ENCODE measurements around the gene OXER1.

GRCh38 chr2:41927198-41927674 lies 120.6 kb upstream of the PKDCC start:
- PRO-cap, result unidirectional peak, plus-strand start at chr2:41927487

GRCh38 chr2:41940421-41941163 lies 107.2 kb upstream of the PKDCC start:
- PRO-cap, result unidirectional peak, plus-strand start at chr2:41940976; unidirectional peak, plus-strand start at chr2:41941034

GRCh38 chr2:41947571-41948245 lies 100.1 kb upstream of the PKDCC start:
- PRO-cap, result no peak

DNA sequence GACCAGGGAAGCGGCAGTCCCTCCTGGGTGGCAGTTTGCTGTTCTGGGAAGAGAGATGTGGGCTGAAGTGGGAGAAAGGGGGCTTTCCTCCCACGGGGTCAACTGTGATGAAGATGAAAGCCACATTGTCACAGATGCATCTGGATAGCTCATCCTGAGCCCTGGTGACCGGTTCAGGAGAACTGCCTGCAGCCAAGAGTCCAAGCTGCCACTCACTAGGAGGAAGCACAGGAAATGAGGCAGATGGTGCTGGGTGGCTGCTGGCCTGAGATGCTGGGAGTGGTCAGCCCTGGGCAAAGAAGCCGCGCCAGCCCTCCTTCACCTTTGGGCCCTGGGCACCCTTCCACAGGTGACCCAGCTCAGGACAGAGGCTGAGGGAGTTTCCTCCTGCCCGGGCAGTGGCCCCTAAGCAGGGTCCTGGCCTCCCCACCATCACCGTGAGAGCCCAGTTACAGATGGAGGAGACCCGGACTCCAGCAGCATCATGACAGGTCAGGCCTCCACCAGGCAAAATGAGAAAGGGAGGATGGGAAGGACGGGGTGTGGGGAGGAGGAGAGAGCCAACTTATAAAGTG lies 92.9 kb upstream of the PKDCC start:
- PRO-cap, result no peak

GRCh38 chr2:42024906-42025784 lies 22.7 kb upstream of the PKDCC start:
- PRO-cap, result unidirectional peak, plus-strand start at chr2:42025262

GRCh38 chr2:42052794-42053742 lies 5.2 kb downstream of the PKDCC start:
- PRO-cap, result bidirectional peak, plus-strand start at chr2:42053517, minus-strand start at chr2:42053321

GRCh38 chr2:42106002-42106389 lies 58.2 kb downstream of the PKDCC start:
- PRO-cap, result bidirectional peak, plus-strand start at chr2:42106263, minus-strand start at chr2:42106142

DNA sequence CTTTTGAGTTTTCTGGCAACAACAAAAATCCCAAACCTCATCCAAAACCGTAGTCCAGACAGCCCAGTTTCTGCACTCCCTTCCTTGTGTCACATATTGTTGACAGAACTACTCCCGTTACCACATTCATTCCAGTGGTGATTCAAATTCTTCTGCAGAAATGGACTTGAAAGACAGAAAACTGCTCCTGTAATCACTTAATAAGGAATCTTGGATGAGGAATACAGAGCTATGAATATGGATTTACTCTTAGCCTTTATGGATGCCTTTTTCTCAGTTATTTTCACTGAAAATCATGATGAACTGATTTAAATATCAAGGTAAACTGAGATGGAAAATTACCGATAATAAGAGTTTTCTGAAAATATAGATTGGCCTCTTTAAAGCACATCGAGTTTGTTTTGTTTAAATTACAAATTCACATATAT lies 52.2 kb upstream of the EML4 start:
- PRO-cap, result no peak

GRCh38 chr2:42177365-42177829 lies 8.2 kb downstream of the EML4 start:
- PRO-cap, result no peak

- PRO-cap, result no peak
Observed at GRCh38 chr2:42187944-42188350, 18.8 kb downstream of the EML4 start.

DNA sequence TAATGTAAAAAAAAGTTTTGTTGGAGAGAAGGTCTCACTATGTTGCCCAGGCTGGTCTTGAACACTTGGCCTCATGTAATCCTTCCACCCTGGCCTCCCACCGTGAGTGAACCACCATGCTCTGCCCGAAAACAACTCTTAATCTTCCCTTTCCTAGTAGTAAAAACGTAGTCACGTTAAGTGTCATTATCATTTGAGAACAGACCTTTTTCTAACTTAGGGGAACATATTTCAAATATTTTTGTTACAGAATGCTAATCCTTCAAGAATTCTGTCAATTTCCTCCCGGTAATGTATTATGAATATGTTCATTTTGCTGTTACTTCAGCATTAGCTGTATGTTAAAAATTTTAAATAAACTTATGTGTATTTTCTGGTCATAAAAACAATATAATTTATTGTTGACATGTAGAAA lies 49.7 kb downstream of the MTA3 start:
- PRO-cap, result unidirectional peak, minus-strand start at position 133 of the sequence

DNA sequence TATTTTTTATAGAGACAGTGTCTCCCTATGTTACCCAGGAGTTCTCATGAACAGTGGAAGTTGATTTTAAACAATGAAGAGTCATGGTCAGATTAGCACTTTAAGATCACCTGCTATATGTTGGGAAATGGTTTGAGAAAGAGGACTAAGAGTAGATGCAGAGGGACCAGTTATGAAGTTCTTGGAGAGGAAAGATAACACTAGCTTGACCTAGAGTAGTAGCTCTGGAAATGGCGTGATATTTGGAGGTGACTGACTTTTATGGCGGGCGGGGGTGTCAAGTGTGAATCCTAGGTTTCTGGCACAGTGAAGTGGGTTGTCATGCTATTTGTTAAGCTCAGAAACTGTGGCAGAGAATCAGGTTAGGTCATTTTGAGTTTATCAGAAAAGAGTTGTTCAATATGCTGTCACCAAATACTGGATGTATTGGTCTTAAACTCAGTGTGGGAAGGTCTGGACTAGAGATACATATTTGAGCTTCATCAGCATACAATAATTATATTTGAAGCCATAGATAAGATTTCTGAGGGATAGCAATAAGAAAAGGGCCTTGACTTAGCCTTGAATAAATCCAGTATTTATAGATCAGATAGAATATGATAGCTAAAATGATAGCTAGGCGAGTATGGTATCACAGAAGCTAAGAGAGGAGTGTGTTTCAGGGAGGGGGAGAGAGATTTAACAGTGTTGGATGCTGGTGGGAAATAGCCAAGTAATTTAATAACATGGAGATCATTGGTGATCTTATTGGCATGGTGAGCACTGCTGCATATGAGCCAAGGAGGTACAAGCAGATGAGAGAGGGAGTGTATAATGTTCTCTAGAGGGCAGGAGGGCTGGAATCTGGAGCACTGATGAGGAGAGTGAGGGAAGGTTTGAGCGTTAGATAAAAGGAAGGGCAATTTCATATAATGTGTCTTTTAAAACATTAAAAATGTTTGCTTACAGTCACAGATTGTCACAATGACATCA lies 64.3 kb downstream of the OXER1 start:
- PRO-cap, result no peak

DNA sequence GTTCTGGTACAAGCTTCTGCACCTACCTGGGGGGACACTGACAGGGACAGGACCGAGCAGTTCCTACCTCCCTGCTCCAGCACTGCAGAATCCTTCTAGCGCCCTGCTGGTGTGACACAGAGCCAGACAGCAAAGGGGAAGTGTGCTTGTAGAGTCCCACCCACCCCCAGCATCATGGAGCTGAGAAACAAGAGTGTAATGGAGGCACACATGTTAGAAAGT lies 38.3 kb downstream of the OXER1 start:
- PRO-cap, result unidirectional peak, minus-strand start at position 95 of the sequence

GRCh38 chr2:42763861-42764414 lies at the start of gene OXER1:
Gene OXER1 (minus strand): TSS chr2:42764135.
- PRO-cap, result no peak

DNA sequence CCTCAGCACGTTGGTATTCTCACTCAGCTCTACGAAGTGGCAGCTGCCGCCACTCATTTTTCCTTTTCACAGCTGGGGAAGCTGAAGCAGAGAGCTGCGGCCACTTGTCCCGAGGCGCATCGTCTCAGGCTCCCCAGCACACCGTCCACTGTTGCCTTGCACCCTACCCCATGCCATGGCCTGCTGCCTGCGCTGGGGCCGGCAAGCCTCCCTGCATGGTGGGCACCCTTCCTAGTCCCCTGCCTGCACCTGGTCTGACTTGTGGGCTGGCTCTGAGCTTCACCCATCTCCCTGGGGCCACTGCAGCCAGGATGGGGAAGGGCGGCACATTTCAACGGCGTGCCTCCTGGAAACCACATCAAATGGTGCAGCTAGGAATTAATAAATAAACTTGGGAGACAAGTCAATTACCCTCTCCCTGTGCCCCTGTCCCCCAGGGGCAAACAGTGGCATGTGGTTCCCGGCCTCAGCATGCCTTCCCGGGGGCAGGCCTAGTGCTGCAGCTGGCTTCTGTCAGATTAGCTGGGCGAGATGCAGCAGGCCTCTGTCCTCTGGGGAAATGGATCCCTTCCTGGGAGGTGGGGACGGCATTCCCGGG lies 64.7 kb upstream of the HAAO start:
- PRO-cap, result no peak

DNA sequence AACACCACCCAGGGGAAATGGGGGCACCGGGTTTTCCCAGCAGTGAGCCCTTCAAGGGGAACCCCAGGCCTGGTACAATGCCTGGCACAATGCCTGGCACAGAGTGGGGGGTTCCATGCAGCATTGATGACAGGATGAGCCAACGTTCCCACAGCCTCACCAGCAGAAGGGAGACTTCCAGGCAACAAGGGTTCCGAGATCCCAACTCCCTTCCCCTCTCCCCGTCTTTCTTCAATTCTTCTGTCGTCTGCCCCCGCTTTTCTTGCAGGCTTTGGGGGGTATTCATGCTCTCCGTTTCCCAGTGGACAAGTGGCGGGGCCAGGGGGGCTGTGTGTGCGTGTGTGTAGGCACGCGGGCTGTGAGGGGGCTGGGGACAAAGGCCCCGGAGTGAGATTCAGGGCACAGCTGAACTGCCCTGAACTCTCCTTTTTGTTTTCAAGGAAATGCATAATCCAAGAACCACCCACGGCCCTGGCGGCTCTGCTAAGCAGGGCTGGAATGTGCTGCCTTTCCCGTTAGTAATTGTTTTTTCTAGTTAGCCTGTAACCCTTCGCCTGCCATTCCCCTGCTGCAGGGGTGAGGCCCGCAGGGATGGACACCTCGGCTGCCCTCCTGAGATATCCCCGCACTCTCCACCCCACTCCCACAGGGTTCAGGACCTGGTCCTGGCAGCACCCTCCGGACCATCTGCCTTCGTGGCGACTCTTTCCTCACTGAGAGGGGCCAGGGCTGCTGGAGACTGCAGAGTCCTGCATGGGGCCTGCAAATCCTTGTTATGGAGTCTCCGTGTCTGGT lies 132.3 kb upstream of the HAAO start:
- PRO-cap, result unidirectional peak, minus-strand start at position 396 of the sequence; unidirectional peak, minus-strand start at position 431 of the sequence

- PRO-cap, result no peak
Observed at GRCh38 chr2:42931453-42931860, 139.1 kb upstream of the HAAO start.

GRCh38 chr2:42937251-42937538 lies 144.8 kb upstream of the HAAO start:
- PRO-cap, result no peak

DNA sequence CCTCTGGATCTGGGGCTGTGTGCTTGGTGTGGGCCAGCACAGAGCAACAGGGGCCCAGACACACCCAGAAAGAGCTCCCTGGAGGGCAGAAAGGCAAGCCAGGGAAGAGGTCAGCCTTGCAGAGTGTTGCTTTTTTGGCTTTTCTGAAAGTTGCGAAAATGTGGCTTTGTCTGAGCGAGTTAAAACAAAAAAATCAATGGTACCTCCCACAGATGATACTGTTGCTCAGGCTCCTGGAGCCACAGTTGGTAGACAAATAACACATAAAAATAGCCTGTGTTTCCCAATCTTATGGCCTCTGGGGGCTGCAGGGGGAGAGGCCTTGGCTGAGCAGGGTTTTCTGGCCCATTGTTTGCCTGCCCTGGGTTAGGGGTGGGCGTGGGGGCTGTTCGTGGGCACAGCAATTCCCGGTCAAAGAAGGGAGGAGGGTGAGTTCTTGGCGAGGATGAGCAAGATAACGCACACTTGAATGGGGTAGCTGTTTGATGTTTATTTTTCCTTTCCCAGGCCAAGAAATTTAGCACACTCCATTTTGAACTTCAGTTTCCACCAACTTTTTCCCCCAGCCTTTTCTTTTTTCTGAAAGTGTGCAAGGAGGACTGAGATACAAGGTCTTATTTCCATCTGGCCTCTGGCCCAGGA lies 167.1 kb upstream of the HAAO start:
- PRO-cap, result unidirectional peak, plus-strand start at position 431 of the sequence

- PRO-cap, result no peak
Observed at GRCh38 chr2:43026701-43027526, 199.5 kb downstream of the ZFP36L2 start.

All from bronchial lymph node (tissue), 1 donor.